Vein endothelial cell (primary cell): ENCODE measurements around a stretch of chr9.

GRCh38 chr9:131866198-131866827, 126.4 kb upstream of the RAPGEF1 start:
- CAGE, long polyA plus RNA, result no peak

DNA sequence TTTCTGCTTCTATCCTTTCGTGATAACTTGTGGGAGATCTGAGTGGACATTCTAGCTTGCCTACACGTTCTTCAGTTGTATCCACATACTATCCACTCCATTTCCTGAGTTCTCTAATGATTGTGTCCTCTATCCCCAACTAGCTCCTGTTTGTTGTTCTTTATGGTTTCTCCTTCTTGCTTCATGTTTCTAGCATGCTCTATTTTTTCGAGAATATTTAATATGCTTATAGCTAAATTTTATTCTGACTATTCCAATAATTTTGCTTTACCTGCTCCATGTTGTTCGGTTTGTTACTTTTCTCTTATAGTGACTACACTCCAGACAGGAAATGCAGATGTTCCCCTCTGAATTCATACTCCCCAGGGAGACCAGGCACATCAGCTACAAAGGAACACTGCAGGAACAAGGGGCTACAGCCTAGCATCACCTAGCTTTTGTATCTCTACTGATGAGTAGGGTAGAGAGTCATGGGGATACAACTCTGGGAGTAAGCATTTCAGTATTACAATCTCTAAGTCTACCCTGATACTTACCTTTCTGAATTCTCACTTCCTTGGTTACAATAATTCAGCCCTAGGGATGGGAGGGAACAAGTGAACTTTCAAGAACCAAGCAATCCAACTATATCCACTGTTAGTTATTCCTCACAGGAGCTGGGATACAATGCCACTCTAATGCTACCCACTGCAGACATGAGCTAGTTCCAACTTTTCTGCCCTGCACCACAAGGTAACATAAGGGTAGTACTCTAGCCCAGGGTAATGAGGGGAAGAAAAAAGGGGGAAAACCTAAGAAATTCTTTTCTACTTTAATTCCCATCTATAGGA, 36.5 kb downstream of the SETX start:
- CAGE, long polyA plus RNA, result no peak

- CAGE, long polyA plus RNA, result no peak
Measured at GRCh38 chr9:132326787-132327991, 27.6 kb downstream of the SETX start.

DNA sequence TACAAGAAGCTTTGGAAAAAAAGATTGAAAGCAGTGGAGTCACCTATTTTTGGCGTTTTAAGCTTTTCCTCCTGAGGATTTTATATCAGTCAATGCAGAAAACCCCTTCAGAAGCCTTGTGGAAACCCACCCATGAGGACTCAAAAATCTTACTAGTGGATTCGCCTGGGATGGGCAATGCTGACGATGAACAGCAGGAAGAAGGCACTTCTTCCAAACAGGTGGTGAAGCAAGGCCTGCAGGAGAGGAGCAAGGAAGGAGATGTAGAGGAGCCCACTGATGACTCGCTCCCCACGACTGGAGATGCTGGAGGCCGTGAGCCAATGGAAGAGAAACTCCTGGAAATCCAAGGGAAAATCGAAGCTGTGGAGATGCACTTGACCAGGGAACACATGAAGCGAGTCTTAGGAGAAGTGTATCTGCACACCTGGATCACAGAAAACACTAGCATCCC, 9.1 kb downstream of the GTF3C4 start:
- CAGE, long polyA plus RNA, result no peak

- CAGE, long polyA plus RNA, result no peak
Measured at GRCh38 chr9:132942059-132942305, 2.4 kb downstream of the TSC1 start.

DNA sequence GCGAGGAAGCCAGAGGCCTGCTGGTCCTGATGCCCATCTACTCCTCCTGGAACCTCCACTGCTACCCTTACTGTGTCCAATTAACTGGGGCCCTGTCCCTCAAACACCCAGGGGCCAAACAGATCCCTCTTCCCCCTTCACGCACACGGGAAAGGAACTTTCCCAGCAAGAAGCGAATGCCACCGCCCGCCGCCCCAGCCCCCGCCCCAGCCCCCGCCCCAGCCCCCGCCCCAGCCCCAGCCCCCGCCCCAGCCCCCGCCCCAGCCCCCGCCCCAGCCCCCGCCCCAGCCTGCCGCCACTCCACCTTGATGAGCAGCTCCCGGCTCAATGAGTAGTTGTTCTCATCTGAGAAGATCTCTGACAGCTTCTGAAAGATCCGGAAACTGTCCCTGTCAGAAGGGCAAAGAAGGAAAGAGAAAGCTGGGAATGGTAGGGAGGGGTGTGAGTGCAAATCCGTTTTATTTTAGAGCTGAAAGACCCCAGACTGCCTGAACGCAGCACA, 15.4 kb downstream of the RALGDS start:
- CAGE, long polyA plus RNA, result no peak

DNA sequence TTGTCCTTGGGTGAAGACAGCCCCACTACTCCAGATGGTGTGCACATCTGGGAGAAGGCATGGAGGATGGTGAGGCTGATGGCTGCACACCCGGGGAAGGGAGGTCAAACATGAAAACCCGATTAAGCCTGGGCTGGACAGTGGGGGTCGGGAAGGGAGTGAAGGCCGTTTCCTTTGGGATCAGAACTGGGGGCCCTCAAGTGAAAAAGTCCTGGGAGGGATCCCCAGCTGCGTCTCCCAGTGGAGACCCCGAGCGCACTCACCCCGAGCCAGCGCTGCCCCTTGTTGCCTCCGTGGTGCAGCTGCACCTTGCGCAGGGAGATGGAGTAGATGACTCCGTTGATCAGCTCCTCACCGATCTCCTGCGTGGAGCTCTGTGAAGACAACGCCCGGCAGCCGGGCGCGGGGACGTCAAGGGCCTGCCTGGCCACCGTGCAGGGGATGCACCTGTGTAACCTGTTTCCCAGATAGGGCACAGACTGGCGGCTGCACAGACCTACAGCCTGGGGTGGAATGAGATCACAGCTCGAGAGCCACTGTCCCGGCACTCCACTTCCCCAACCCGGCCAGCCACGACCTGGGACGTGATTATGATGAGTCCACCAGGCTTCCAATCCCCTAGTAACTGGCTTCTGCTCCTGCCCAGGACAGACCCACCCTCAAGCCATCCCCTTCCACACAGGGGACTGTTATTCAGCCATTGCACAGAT, 9.1 kb downstream of the RALGDS start:
- CAGE, long polyA plus RNA, result no peak

DNA sequence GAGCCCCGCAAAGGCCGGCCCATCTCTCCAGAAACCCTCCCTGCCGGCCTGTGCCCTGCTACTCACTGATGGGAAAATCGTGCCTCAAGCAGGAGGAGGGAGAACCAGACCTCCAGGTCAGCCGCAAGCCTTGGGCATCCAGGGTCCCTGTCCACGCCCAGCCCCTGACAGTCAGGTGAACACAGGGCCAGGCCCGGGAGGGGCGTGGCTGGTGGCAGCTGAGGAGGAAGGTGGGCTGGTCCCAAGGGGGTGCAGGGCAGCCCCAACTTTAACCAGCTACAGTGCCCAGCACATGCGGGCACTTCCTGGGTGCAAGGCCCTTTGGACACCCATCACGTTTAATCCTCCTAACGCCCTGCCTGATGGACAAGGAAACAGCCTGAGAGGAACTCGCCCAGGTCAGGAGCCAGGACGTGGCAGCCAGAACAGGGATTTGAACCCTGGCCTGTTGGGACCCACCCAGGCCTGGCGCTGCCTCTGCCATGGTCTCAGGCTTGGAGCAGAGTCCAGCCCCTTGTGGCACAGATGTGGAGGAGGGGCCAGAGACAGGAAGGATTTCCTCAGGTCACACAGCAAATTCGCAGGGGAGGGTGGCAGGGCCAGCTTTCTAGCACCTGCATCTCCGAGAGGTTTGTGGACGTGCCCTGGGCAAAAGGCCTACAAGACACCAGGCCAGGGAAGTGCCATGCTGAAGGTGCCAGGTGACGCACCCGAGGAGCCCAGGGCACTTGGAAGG, 4.5 kb downstream of the RALGDS start:
- CAGE, long polyA plus RNA, result no peak

GRCh38 chr9:133122978-133123817, 2.2 kb upstream of the RALGDS start:
- CAGE, long polyA plus RNA, result no peak

DNA sequence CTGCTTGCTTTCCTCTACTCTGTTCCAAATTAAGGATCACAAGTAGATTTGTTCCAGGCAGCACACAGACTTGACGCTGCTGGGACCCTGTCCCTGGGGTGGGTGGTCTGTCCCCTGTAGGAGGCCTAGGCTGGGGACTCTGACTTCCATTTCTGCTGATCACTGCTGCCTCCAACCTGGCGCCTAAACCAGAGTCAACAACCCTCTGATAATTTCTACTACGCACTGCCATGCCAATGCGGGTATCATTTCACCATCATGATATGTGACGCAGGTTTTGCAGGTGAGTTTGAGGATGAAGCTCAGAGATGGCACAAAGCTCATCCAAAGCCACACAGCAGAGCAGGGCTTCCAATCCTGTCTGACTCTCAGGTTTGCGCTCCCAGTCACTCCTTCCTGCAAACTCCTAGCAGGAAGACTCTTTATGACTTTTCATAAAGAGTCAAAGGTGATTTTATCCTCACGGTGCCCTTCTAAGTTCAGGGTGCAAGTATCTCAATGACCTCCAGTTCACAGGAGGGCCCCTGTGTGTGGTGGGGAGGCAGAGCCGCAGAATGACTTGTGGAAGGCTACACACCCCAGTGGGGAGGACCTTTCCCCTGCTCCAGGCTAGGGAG, 13.6 kb upstream of the RALGDS start:
- CAGE, long polyA plus RNA, result no peak

DNA sequence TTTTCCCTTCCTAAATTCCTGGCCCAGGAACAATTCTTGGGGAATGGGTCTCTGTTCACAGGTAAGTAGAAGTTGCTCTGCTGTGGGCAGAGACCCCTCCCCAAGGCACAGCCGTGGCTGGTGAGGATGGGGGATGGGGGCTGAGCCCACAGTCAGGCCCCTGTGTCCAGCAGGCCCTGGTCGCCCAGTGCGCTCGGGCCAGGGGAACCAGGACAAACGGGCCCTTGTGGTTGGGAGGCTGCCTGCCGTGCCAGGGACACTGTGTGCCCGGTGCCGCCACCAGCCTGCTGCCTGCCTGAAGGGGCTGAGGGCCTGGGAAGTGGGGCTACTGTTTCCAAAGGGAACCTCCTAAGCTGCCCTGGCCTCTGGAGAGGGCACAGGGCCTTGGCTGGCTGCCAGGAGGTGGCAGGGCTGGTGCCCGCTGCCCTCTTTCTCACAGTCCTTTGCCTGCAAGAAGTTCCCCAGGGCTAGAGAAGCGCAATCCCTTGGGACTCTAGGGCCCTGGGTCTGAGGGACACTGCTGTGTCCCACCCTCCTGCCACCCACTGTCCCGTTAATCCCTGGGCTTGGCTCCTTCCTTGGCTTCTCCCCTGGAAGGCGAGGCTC, 16.8 kb upstream of the RALGDS start:
- CAGE, long polyA plus RNA, result no peak

- CAGE, long polyA plus RNA, result no peak
Measured at GRCh38 chr9:133223177-133223702, 14.2 kb upstream of the OBP2B start.

DNA sequence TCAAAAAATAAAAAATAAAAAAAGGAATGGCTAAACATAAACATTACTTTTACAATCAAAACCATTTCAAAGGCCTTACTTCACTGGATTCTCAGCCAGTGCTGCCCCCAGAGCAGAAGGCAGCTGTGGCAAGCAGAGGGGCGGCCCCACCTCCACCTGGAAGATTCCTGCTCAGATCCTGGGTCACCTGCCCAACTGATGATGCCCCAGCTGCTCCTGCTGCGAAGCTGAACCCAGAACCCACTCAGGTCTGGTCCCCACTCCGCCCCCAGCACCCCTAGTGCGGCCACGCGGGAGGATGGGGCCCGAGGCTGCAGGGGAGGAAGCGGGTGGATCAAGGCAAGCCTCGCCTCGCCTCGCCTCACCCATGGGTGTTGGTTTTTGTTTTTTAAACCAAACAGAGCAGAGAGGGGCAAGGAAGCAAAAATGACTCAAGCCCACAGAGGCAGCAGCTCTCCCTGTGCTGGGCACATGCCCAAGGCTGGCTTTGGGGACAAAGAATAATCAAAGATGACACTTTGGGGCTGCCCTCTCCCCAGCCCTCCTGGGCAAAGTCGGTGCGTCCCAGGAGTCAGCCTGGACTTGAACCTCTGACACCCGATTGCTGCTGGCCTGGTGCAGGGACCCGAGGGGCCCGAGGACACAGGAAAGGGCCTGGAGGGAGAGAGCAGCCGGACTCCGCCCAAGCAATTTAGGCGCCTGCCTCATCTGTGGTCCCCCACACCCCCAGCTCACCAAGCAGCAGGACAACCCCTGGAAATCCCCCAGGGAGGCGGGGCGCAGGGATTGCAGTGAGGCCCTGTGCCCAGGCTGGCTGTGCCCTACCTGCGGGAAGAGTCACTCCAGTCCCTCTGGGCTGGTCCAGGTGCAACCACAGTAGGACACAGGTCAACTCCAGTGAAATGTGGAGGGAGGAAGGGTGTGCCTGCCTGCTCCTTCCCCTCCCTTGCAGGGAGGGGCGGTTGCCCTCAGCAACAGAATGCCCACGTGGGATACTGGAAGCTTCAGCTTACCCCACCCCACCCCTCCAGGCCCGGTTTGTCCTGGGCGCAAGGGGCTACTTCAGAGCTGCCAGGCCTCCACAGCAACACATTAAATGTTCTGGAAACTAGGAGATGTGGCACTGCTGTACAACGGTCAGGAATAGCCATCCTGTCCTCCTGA, 43.0 kb upstream of the OBP2B start:
- CAGE, long polyA plus RNA, result no peak

DNA sequence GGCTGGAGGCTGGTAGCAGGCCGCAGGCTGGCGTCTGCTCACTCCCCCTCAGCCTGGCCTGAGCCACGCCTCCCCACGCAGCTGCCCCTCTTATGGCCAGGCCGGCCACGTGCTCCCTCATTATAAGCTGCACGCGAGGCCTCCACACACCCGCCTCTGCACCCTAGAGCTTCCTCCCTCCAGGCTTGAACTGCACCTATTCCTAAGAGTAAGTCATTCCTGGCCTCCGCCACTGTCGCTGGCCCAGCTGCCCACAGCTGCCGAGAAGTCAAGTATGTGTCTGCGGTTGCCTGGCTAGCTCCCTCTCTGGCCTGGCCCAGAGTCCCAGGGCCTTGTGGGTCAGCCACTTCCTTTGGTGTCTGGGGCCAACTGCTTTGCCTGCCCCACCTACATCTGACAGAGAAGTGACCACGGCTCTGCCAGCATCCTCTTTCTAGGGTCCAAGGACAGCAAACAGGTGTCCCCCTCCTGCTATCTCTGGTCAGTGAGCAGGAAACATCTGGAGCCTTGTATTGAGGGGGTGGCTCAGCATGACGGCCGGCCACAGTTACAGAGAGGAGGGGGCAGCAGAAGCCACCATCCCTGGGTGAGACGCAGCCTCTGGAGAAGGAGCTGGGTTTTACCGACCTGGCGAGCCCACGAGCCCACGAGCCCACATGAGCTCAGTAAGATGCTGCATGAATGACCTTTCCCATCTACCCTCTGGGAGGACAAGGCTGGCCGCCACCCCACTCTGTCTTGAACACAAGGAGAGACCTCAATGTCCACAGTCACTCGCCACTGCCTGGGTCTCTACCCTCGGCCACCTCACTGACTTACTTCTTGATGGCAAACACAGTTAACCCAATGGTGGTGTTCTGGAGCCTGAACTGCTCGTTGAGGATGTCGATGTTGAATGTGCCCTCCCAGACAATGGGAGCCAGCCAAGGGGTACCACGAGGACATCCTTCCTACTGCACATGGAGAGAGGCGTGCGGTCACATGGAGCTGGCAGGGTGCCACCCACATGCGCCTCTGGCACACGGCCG, 47.9 kb upstream of the OBP2B start:
- CAGE, long polyA plus RNA, result no peak

GRCh38 chr9:133273820-133274205, 62.2 kb downstream of the SURF6 start:
- CAGE, long polyA plus RNA, result no peak

GRCh38 chr9:133278591-133279183, 57.3 kb downstream of the SURF6 start:
- CAGE, long polyA plus RNA, result no peak

DNA sequence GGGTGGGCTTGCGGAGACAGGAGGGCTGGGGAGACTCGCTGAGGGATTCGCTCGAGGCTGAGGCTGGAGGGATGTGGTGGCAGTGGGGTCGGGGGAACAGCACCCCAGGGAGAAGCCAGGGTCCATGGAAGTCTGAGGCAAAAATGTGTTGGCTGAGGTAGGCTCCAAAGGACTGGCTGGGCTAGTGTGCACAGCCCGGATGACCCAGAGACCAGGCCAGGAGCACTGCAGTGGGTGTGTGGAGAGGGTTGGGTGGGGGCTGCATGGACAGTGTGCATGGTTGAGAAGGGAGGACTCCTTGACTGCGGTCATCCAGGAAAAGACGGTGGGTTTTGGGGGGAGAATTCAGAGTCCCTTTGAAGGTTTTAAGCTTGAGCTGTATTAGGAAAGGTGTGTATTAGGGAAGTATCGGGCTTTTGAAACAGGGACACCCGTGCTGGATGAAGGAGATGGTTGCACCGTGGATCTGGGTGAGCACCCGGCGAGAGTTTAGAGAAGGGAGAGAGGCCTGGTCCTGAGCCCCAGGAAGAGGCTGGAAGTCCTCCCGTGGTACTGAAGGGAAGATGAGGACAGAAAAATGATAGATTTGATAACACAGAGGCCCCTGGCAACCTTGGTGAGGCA, 1.8 kb downstream of the SURF2 start:
- CAGE, long polyA plus RNA, result no peak

DNA sequence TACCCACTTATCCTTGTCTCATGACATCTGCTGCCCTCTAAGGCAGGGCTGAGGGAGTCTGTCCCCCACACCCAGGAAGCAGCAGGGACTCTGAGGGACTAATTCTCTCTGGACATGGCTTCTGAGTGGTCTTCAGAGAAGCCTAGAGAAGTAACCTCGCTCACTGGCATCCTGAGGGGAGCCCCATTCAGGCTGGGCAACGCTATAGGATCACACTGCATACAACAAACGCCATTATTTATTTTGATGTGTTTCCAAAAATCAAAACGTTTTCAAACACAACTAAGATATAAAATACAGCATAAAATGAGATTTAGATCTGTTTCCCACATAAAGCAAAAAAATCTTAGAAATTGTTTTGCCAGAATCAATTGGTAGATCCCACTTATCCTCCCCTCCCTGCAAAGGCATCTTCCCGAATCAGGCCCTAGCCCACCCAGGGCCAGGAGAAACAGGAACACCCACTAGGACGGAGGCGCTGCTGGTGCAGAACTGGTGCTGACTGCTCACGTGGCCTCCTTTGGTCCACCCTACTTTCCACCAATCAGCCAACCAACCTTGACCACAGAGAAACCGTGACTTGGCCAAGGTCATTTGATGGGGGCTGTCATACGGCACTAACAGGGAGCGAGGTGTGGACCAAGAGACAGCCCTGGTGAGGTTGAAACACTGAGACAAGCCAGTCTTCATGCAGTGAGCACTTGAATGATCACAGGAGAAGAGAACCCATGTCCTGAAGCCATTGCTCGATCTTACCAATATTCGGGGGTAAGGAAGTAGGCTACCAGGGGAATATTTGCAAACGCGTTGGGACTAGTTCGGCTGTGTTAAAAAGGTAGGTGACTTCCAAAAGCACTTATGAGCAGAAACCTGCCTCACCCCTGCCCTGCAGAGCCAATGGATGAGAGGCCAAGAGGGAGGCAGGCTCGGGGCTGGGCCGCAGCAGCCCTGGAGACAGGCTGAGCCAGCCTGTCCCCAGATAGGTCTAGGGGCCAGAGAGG, 5.2 kb downstream of the SURF2 start:
- CAGE, long polyA plus RNA, result no peak

- CAGE, long polyA plus RNA, result no peak
Measured at GRCh38 chr9:133368248-133369214, 7.3 kb downstream of the SURF4 start.

DNA sequence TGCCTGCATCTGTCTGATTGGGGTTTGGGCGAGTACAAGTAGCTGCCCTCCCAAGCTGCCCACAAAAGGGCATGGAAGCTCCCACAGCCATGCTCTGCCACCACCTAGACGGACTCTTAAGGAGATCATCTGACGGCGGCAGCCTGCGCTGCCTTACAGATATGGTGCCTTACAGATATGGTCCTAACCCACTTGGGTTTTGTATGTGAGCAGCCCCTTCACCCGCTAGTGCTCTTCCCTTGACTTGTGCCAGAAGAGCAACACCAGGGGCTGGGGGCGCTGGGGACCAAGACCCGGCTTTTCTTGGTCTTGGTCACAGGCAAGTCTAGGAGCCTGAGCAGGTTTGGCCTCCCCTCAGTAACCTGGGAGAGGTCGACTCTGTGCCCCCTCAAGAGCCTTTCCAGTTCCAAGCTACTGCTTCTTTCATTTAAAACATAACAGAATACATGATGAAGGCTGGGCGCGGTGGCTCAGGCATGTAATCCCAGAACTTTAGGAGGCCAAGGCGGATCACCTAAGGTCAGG, 2.9 kb downstream of the SURF4 start:
- CAGE, long polyA plus RNA, result no peak